Peyer's patch (tissue), 4 donors: ENCODE measurements around a stretch of chr6.

DNA sequence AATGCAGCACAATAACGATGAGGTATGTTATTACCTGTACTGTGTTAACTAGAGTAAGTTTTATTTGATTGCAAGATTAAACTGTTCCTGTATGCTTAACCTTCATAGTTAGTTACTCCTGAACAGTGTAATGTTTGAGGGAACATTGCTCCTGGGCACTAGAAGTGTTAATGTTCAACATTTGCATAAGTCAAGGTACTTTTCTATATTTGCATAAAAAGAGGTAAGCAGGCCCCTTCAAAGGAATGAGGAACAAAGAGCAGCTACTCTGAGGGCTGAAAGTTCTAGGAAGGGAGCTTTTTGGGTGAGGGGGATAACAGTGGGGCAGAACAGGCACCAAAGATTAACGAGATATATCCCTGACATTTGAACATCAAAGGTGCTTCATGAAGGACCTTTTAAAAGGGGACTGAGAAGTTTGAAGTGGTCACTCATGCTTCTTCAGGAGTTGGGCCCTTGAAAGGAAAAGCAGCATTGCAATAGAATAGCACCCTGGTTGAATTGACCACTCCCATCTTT, 211.9 kb downstream of the BTBD9 start:
- PRO-cap: no peak
- RAMPAGE, long total RNA, 4 experiments: no peak in any of the 4 experiments

GRCh38 chr6:38506744-38507486, 132.8 kb downstream of the BTBD9 start:
- PRO-cap: no peak
- RAMPAGE, long total RNA, 4 experiments: start-site peak on the minus strand in 1 of 4 experiments, at chr6:38507078-38507144 at its widest, 22 reads per replicate

DNA sequence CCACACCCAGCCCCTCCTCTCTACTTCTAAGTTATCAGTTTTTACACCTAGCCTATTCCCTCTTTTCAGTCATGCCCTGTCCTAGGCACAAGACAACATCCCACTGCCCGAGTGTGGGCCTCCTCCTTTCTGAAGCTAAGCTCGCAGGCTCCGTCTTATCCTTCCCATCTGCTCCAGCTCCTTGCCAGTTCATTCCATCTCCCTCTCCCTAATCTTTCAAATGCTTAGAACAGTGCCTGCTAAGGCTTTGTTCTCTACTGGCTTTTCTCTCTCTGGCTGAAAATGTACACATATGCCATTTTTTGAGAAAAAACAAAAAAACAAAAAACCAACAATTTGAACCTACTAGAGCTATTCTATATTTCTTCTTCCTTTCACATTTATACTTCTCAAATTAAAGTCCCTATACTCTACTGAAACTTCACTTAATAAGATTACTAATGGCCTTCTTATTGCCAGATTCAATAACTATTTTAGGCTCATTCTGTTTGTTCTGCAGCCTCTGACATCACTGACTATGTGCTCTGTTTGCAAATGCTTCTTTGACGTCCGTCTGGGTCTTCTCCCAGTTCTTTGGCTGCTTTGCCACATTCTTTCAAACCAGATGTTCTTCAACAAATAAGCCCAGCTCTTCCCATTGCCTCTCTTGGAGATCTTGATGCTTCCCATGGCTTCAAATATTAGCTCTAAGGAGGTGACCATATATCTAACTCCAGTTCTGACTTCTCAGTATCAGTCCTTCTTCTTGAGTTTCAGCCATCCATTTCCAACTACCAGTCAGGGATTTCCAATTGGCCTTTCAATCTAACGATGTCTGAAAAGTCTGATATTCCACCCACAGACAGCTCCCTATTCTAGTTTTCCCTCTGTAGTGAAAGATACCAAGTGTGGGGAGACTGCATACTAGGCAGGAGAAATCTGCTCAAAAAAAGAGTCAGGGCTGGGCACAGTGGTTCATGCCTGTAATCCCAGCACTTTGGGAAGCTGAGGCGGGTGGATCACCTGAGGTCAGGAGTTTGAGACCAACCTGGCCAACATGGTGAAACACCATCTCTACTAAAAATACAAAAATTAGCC, 117.4 kb downstream of the BTBD9 start:
- PRO-cap: no peak
- RAMPAGE, long total RNA, 4 experiments: no peak in any of the 4 experiments

DNA sequence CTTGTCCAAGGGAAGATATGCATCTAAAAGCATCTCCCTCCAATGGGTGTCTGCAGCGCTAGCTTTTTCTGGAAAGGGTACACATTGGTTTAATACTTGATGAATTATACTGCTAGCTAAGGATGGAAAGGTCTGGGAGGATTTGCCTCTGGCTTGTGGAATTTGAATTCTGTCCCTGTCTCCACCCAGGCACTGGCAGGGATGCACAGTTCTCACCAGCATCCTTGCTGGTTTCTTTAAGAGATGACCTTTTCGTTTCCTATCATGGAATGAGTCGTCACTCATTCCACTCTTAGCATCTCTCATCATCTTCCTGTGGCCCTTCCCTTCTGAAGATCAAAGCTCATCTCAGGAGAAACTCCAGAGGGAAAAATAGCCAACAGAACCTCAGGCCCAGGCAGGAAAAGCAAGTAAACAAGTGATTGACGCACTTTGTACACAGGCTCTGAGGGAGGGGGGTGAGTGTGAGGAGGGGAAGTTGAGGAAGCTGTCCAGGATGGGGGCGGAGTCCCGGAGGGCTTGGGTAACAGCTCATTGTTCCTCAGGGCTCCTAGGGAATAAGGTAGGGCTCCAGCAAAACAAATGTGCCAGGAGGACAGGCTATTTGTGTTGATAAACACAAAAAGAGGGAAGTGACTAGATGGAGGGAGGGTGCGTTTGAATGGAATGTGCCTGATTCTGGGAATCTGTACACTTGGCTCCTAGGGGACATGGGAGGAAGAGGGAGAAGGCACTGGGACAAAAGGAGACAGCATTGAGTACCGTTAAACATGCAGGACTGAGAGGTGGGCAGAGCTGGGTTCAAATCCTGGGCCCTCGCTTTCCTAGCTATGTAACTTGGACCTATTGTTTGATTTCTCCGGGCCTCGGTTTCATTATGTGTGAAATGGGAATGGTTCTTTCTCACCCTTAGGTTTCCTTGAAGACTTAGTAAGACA, 25.8 kb upstream of the SAYSD1 start:
- PRO-cap: no peak
- RAMPAGE, long total RNA, 4 experiments: no peak in any of the 4 experiments

GRCh38 chr6:39212499-39213006, 16.7 kb downstream of the KCNK5 start:
- PRO-cap: no peak
- RAMPAGE, long total RNA, 4 experiments: no peak in any of the 4 experiments

DNA sequence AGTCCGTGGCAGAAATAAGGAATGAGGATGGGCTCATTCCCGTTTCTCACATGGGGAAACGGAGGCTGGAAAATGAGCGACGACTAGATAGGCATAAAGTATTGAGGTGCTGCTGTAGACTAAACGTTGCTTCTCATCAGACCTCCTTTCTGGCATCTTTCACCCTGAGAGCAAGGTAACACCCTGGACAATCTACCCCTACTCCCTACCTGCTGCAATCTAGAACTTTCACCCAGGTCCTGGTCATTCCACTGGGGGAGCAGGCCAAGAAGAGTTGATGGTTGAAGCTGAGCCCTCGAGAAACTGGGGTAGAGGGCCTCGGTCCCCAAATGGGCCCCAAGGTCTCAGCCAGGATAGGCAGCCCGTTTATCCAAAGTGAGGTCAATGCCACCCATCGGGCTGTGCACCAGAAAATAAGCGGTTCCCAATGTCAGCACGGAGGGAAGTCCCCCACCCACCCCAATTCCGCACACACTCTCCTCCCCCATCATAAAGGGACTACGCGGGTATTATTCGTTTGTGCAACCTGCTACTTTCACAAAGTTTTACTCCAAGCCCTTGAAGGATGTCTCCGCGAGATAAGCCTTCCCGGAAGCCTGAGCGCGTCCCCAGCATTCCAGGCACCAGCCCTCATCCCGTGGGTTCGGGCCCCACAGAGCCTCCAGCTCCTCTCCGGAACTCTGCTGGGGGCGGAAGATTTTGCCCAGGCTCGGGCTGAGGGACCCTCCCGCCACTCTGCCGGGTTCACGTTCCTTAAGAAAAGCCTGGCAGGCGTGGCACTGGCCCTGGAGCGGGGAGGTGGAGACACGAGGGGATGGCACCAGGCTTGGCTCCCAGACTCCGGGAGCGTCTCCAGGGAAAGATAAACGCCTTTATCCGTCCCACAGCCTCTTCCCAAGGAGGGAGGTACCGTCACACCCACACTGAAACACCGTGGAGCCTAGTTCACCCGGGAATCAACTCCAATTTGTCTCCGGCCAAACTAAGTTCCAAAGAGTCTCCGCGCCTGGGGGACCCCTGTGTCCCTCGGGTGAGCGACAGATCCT, 1.2 kb downstream of the KCNK5 start:
- PRO-cap: bidirectional peak, plus-strand start at position 246 of the sequence, minus-strand start at position 151 of the sequence; bidirectional peak, plus-strand start at position 788 of the sequence, minus-strand start at position 737 of the sequence
- RAMPAGE, long total RNA, 4 experiments: no peak in any of the 4 experiments

DNA sequence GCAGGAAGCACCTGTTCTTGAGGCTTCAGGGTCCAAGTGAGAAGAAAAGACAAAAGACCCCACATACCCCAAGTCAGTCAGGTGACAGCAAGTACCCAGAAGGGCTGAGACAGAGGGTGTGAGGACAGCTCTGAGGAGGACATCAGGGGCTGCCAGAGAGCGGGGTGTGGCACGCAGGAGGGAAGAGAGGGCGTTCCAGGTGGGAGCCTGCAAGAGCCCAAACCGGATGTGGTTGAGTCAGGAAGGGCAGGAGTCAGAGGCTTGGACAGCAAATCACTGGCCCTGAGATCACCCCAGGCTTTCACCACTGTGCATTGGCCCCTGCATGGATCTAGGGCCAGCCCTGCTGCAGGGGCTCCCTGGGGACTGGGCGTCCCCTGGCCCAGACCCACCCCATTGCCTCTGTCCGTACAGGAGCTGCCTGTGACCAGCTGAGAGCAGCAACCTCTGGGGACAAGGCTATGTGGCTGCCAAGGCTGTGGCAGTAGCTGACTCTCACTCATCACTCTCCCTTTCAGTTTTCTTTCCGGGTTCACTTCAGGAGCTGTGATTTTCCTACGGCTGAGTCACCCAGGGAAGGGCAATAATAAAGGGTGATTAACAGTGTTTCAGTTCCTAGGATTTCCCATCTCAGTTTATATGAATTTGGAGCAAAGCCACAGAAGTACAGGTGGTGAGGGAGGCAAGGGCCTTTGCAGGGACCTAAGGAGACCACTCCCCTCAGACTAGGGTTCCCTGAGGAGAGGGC, 33.9 kb downstream of the KCNK17 start:
- PRO-cap: bidirectional peak, plus-strand start at position 240 of the sequence, minus-strand start at position 168 of the sequence; bidirectional peak, plus-strand start at position 669 of the sequence, minus-strand start at position 516 of the sequence
- RAMPAGE, long total RNA, 4 experiments: no peak in any of the 4 experiments

DNA sequence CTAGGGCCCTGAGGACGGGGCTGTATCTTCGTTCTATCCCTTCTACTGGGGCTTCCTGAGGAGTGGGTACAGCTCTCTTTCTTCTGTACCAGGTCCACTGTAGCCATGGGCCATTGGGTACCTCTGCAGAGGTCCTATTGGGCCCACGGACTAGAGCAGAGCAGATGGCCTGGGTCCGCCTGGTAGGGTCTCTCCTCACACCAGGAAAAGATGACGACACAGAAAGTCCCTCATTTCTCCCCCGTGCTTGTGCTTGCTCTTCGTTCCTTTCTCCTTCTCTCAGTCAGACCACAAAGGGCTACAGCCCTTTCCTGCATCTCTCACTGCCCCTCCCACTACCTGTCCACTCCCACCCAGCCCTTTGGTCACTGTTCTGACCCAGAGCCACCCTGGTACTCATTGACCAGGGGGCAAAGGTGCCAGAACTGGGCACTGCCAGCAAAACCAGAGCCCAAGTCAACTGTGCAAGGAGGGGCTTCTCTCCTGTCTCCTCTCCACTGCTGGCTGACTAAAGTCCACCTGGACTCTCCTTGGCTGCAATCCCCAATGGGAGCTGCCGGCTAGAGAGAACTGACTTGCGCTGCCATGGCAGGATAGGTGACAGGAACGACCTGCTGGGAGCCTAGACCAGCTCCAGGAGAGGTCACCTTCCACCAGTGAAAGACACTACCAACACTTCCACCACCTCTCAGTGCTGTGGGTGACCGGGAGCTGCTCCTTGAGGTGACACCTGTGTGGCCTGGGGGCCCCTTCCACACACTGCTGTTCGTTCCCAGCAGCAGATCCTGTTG, 32.9 kb downstream of the KCNK17 start:
- PRO-cap: bidirectional peak, plus-strand start at position 546 of the sequence, minus-strand start at position 285 of the sequence
- RAMPAGE, long total RNA, 4 experiments: no peak in any of the 4 experiments

GRCh38 chr6:39794138-39794723, 2.1 kb downstream of the DAAM2 start:
- PRO-cap: no peak
- RAMPAGE, long total RNA, 4 experiments: start-site peak on the plus strand in 1 of 4 experiments, at chr6:39793757-39794712 at its widest, 15 reads per replicate

DNA sequence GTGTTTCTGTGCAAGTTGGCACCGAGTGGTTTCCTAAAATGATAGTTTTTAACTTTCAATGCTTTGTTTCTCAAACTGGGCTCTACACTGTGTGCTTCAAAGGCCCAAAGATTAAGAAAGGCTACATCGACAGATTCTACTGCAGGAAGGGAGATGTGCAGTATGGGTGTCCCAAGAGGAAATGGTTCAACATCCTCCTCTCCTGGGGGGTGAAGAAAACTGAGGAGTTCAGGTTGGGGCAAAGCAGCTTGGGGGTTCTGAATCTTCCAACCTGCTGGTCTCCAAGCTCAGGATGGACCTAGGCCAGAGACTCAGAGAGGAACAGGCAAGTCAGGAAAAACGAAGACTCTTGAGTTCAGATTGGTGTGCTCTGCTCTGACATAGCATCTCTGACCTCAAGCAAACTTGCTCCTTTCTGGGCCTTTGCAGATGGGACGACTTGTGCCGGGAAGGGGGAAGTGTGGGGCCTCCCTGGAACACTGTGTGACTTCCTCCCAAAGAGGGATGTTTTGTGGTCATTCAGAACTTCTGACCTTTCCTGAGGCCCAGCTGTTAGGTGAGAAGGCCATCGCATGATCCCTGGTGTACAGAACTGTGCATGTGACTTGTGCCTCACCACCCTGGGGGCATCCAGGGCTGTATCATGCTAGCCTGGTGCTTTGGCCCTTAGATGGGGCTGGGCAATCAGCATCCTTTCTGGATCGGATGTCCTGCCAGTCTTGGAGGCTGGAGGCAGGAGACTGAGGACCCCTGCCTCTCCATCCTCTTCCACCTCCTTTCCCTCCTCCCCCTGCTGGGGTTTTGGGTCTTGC, 31.1 kb downstream of the DAAM2 start:
- PRO-cap: unidirectional peak, minus-strand start at position 113 of the sequence; unidirectional peak, minus-strand start at position 323 of the sequence
- RAMPAGE, long total RNA, 4 experiments: no peak in any of the 4 experiments

DNA sequence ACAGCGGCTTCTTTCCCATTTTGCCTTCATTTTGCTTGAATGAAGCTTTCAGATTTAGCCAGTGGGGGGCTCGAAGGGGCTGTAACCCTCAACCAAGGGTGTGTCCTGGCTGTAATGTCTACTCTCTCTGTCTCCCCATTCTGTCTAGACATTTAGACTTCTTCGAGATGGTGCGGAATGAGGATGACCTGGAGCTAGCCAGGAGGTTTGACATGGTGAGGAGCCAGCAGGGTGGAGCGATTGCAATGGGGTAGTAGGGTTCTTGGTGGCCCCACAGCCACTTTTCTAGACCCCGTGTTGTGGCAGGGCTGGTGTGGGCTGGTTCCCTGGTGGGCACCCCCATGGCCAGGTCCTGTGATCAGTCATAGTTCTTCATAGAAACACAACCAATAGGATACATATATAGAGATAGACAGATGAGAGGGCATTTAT, 62.9 kb downstream of the MOCS1 start:
- PRO-cap: no peak
- RAMPAGE, long total RNA, 4 experiments: no peak in any of the 4 experiments

GRCh38 chr6:39938694-39939429, 4.6 kb upstream of the MOCS1 start:
- PRO-cap: no peak
- RAMPAGE, long total RNA, 4 experiments: no peak in any of the 4 experiments

DNA sequence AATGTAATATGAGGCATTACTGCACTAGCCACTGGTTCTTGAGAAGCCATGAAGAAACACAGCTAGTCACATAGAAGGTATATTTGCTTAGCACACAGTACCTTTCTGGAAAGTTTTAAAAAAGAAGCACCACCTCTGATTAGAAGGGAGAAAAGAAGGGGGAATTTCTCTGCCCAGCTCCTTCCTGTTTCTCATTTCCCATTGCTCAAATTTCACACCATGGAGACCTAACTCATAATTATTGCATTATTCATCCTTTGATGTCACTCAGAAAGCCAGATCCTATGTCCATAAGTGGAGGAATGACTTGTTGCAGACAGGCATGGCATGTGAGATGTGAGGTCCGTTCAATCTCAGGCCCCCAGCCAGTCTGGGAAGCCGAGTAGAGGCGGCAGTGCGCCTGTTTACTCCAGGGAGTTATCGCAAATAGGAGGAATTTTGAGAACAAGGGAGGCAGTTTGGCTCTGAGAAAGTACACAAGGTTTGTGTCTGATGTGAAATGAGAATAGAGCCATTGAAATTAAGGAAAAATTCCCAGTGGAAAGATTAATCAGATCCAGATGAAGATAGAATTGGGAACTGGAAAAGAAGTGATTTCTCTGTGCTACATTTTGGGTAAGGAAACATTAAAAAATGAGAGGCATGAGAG, 26.9 kb upstream of the MOCS1 start:
- PRO-cap: bidirectional peak, plus-strand start at position 456 of the sequence, minus-strand start at position 190 of the sequence
- RAMPAGE, long total RNA, 4 experiments: no peak in any of the 4 experiments

DNA sequence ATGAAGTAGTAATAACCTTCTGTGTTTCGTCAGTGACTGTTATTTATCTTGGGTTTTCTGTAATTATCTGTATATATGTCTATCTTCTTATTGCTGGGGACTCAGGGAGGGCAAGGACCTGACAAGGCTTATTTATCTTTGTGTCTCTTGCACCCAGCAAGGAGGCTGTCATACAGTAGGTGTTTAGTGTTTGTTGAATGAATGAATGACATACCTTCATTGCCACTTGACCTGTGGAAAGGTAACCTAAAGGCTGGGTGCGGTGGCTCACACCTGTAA, 288.7 kb downstream of the LRFN2 start:
- PRO-cap: no peak
- RAMPAGE, long total RNA, 4 experiments: no peak in any of the 4 experiments

- PRO-cap: no peak
- RAMPAGE, long total RNA, 4 experiments: no peak in any of the 4 experiments
These were observed 42.4 kb downstream of the UNC5CL start for GRCh38 chr6:40996445-40997271.

GRCh38 chr6:41041157-41041594, 1.1 kb upstream of the TSPO2 start:
- PRO-cap: bidirectional peak, plus-strand start at chr6:41041401, minus-strand start at chr6:41041295
- RAMPAGE, long total RNA, 4 experiments: no peak in any of the 4 experiments

DNA sequence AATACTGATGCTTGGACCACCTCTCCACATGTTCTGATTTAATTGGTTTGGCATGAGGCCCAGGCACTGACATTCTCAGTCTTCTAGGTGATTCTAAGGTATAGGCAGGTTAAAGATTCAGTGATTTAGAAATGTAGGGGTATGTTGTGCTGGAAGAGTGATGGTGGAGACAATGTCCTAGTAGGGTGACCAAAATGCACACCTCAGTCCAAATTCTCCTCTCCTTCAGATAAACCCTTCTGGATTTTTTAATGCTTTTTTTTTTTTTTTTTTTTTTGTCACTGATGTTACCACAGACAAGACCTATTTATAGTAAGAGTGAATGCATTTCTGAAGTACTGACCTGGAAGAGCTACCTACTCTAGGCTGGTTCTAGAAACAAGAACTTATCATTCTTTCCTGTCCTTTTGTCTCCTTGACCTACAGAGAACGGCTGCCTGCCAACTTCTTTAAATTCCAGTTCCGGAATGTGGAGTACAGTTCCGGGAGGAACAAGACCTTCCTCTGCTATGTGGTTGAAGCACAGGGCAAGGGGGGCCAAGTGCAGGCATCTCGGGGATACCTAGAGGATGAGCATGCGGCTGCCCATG, 8.0 kb downstream of the APOBEC2 start:
- PRO-cap: no peak
- RAMPAGE, long total RNA, 4 experiments: no peak in any of the 4 experiments

- PRO-cap: no peak
- RAMPAGE, long total RNA, 4 experiments: no peak in any of the 4 experiments
These were observed 2.0 kb downstream of the NFYA start for GRCh38 chr6:41074789-41075092.

DNA sequence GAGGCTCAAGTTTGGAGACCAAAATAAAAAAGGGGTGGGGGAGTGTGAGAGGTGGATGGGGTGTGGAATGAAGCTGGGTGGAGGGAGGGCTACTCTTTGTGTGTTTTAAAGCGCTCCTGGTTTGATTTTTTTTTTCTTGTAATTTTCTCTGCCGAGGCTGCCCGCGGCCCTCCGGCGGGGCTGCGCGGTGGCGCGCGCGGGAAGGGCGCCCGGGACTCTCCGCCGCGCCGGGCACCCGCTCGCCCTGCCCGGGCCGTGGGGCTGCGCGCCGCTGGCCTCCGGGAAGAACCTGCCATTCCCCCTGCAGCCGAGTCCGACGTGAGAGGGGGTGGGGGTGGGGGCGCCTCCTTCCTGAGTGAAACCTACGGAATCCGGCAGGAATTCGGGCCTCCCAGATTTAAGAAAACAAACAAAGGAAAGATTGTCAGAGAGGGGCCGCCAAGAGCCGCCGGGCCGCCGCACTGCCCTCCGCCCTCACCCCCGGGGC, 42.5 kb upstream of the FOXP4 start:
- PRO-cap: unidirectional peak, plus-strand start at position 427 of the sequence
- RAMPAGE, long total RNA, 4 experiments: no peak in any of the 4 experiments

DNA sequence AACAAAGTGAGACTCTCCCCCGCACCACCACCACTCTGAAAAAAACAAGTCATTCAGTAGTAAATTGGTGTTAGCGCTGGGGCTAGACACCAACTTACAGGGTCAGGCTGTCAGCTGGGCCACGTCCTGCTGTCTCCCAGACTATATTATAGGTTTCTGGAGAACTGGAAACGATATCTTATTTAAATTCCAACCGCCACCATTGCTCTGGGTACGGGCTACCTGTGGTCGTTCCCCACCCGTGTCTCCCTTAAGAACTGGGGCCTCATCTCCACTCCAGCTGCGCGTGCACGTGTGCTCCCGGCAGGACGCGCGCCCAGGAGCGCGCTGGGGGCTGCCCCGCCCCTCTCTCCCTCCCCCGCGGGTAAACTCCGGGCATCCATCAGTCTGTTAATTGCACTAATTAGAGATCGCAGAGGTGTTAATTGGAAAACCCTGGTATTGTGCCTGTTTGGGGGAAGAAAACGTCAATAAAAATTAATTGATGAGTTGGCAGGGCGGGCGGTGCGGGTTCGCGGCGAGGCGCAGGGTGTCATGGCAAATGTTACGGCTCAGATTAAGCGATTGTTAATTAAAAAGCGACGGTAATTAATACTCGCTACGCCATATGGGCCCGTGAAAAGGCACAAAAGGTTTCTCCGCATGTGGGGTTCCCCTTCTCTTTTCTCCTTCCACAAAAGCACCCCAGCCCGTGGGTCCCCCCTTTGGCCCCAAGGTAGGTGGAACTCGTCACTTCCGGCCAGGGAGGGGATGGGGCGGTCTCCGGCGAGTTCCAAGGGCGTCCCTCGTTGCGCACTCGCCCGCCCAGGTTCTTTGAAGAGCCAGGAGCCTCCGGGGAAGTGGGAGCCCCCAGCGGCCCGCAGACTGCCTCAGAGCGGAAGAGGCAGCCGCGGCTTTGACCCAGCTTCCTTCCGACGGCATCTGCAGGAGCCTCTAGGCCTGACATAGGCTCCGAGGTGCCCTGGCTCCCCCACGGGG, 14.4 kb downstream of the FOXP4 start:
- PRO-cap: bidirectional peak, plus-strand start at position 816 of the sequence, minus-strand start at position 675 of the sequence
- RAMPAGE, long total RNA, 4 experiments: no peak in any of the 4 experiments